ENCODE measurements around a stretch of chr3.

- RRBS = no CpG with 5 or more reads among the region's 5 CpGs
Observed at GRCh38 chr3:29309562-29310166, 28.8 kb downstream of the RBMS3 start.

- RRBS = no CpG with 5 or more reads among the region's 12 CpGs
Observed at GRCh38 chr3:29335254-29336310, 54.7 kb downstream of the RBMS3 start.

- RRBS = no CpG with 5 or more reads among the region's 1 CpG
Observed at GRCh38 chr3:29694888-29695270, 414.0 kb downstream of the RBMS3 start.

DNA sequence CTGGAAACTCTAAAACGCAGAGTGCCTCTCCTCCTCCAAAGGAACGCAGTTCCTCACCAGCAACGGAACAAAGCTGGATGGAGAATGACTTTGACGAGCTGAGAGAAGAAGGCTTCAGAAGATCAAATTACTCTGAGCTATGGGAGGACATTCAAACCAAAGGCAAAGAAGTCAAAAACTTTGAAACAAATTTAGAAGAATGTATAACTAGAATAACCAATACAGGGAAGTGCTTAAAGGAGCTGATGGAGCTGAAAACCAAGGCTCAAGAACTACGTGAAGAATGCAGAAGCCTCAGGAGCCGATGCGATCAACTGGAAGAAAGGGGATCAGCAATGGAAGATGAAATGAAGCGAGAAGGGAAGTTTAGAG is 611.6 kb upstream of the TGFBR2 start:
- RRBS = no CpG with 5 or more reads among the region's 8 CpGs

- RRBS = no CpG with 5 or more reads among the region's 1 CpG
Observed at GRCh38 chr3:30167410-30167791, 439.0 kb upstream of the TGFBR2 start.

DNA sequence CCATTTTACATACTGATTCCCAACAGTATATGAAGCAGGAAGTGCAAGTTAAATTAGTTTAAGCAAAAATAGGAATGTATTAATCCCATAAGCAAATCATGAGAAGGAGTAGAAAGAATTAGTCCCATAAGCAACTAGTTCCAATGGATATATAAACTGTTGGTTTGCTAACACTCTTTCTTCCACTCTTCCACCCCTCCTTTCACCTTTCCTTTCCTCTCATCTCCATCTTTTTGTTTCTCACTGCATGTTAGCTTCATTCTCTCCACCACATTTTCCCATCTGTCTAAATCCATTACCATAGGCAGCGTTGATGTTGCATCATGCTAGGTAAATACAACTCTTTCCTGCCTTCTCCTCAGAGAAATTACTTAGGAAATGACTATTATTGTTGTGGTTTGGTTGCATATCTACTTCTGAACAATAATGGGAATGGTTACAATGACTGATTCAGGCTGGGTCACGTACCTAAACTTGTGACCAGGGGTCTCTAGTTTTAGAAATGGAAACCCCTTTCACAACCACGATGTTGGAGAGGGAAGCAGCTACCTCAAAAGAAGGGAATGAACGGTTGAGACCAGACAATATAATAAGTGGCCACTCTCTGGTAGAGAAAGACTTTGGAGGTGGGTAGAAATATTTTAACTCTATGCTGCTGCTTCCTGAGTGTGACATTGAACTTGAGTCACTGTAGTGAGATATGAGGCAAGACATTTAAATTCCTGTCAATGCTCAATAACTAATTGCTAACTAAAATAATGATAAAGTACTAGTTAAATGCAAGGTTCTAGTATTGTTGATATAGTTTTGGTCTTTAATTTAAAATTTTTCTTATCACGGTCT is 314.1 kb upstream of the TGFBR2 start:
- RRBS = no CpG with 5 or more reads among the region's 5 CpGs

GRCh38 chr3:30527585-30528281 is 78.7 kb upstream of the TGFBR2 start:
- RRBS = no CpG with 5 or more reads among the region's 6 CpGs

GRCh38 chr3:30610786-30611606 is 4.6 kb downstream of the TGFBR2 start:
- RRBS = no CpG with 5 or more reads among the region's 3 CpGs

DNA sequence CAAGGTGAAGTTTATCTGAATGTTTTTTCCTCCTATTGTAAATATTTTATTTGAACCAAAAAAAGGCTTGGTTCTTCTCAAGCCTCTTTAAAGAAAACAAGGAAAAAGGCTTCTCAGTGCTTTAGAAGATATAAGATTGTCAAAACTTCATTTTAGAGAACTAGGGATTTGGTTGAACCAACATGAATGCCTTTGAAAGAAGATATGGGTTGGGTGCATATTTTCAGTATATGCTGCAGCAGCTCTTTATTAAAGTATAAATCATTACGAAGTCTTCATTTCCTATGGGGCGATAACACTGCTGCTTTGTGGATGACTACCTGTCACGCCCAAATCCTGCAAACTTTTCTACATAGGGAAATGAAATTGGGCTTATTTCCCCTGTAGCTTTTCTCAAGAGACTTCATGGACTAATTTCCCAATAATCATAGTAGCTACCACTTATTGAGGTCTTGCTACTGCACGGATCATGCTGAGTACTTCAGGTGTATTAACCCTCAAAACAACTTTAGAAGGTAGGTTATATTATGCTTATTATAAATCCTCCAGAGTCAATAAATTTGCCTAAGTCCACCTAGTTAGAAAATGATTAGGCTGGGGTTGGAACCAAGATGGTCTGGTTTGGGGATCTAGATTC is 7.9 kb downstream of the TGFBR2 start:
- RRBS = no CpG with 5 or more reads among the region's 4 CpGs

GRCh38 chr3:30615417-30616164 is 9.2 kb downstream of the TGFBR2 start:
- RRBS = no CpG with 5 or more reads among the region's 3 CpGs

DNA sequence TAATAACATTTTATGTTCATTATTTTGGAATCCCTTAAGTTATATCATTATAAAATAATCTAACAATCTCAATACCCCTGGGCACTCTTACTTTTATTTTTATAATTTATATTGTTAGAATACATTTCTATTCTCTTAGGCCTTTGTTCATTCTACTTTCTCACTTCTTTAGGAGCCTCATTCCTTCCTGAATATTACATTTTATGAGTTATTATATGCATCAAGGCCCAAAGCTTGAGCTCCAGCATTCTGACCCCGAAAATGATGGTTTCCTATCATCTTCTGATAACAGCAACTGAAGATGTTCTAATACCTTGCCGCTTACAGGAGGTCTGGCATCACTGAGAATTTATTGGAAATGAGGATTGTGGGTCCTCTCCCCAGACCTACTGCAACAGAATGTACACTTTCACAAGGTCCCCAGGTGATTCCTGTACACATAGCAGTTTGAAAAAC is 11.1 kb downstream of the TGFBR2 start:
- RRBS = no CpG with 5 or more reads among the region's 2 CpGs

DNA sequence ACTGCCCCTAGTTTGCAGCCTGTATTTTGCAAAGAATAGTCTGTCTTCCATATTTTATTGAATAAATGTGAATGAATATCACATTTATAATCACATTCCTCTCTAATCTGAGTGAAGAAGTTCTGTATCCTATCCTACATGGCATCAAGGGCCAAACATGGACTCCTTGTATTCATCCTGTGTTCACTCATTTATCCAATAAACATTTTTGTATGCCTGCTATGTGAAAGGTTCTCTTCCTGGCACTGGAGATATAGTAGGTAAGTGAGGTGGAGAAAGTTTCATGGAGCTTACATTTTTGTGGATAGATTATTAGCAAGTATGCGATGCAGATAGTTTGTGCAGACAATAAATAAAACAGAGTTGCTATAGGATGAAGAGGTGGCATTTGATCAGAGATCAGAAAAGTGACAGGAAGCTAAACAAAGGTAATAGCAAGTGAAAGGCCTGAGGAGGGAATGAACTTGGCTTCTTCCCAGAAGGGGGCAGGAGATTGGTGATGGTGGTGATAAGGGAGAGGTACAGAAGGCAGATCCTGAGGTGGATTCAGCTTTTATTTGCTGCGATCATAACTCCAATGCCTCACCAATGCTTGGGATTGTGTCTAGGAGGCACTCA is 37.2 kb downstream of the TGFBR2 start:
- RRBS = no CpG with 5 or more reads among the region's 2 CpGs

DNA sequence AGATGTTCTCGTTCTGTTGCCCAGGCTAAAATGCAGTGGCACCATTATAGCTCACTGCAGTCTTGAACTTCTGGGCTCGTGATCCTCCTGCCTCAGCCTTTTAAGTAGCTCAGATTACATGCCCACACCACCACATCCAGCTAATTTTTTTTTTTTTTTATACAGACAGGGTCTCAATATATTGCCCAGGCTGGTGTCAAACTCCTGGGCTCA is 57.5 kb downstream of the TGFBR2 start:
- RRBS = no CpG with 5 or more reads among the region's 2 CpGs

- RRBS = no CpG with 5 or more reads among the region's 10 CpGs
Observed at GRCh38 chr3:30688783-30689736, 82.7 kb downstream of the TGFBR2 start.

DNA sequence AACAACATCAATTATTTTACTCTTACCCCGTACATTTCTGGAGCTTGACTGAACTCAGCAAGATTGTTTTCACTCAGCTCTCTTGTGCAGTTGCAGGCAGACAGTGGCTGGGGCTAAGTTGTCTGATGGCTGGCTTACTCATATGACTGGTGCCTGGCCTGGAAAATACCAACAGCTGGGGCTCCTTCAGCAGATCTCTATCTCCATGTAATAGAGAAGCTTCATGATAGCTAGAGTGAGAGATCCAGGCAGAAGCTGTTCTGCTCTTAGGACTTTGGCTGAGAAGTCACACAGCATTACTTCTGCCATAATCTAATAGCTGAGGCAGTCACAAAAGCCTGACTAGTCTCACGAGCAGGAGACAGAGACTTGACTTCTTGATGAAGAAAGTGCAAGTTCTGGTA is 110.0 kb upstream of the GADL1 start:
- RRBS = no CpG with 5 or more reads among the region's 2 CpGs

DNA sequence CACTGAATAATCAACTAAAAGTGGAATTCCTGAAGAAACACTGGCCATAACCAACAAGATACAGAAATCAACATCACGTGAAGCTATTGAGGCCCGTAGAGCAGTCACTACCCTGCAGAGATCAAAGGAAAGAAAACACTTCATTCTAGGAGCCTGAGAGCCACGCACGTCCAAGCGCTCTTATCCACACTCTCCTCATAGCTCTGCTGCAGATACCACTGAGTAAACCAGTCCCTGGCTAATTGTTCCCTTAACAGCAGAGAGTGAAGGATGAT is 270.9 kb upstream of the GADL1 start:
- RRBS = no CpG with 5 or more reads among the region's 5 CpGs

DNA sequence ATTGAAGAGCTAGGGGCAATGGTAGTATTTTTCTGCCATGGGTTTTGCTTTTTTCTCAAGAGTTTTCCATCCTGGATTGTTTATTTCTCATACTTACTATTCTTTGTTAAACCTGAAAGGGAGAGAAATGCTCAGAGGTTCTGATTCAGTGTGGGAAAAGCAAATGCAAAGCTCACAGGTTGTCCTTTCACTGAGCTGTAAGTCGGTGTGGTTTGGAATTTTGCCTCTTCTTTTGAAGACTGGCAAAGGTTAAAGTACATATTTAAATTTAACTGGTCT is 247.0 kb upstream of the STT3B start:
- RRBS = no CpG with 5 or more reads among the region's 1 CpG

- RRBS = 0% methylated on average over 2 of the region's 30 CpGs
Observed at GRCh38 chr3:31532241-31532492, 558 bp upstream of the STT3B start.

GRCh38 chr3:31623445-31624071 is 90.8 kb downstream of the STT3B start:
- RRBS = no CpG with 5 or more reads among the region's 3 CpGs

GRCh38 chr3:31879426-31879978 is 101.6 kb downstream of the OSBPL10 start:
- RRBS = no CpG with 5 or more reads among the region's 5 CpGs